Diencephalon (tissue), 2 donors: Measurements from ENCODE around the genes VDR and PRKAG1.

DNA sequence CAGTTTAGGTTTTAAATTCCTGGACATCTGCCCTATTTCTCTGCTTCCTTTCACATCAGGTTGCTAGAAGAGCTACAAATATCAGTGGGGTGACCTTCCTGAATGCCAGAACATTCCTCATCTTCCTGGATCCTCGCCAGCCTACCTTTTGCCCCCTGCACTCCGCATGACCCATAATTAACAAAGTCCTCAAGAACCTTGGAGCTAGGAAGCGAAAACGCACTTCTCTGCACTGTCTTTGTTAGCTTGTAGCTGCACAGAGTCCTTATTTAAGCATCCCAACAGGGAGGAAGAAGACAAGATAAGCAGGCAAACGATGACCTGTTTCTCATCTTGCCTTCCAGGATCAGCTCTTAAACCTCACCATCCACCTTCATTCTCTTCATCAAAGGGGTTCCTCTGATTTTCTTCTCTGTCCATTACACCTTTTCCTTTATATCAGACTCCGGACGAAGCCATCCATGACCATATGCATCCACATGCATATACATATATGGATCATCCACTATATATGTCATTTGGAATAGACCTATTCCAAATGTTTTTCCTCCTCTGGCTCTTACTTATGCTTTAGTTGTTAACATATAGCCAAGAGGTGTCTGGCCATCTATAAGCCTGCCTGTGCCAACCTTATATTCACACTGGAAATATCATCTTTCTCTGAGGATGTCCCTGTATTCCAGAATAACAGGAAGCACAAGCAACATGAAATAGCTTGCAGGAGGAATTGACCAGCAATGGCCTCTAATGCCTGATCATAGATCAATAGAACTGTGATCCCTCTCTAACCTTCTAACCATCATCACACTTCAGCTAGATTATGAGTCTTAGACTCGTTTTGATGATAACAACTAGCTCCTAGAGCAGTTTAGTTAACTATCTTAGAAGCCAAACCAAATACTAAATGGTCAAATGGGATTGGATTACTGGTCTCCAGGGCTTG, 30.2 kb downstream of the VDR start:
- RAMPAGE, long total RNA: no peak

GRCh38 chr12:47904456-47905260, at the start of gene VDR:
Gene VDR, minus strand, starts transcription at chr12:47904994.
- RAMPAGE, long total RNA: no peak

DNA sequence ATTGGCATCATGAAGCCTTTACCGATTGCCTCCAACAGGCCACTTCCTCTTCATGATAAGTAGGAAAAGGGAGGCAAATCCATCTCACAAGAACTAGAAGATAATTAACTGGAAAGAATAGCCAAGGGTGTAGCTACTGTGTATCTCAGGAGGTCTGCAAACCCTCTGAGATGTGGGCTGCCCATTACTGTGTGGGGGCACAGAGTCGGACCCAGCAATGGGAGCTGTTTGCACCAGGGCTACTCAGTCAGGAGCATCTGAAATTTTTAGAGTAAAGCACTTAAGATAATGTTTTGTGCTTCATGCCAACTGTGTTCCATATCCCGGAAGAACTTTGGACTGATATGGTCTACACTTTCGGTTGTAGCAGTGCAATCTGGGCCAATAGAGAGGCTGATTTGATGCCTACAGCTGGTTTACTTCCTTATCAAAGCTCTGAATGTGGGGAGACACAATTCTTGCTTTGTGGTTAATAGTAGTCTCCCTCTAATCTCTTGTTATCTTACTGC, 7.6 kb upstream of the VDR start:
- RAMPAGE, long total RNA: no peak

GRCh38 chr12:48037802-48038302, 33.6 kb upstream of the COL2A1 start:
- RAMPAGE, long total RNA: no peak

- RAMPAGE, long total RNA: no peak
Observed at GRCh38 chr12:48106464-48106640, 473 bp upstream of the SENP1 start.

DNA sequence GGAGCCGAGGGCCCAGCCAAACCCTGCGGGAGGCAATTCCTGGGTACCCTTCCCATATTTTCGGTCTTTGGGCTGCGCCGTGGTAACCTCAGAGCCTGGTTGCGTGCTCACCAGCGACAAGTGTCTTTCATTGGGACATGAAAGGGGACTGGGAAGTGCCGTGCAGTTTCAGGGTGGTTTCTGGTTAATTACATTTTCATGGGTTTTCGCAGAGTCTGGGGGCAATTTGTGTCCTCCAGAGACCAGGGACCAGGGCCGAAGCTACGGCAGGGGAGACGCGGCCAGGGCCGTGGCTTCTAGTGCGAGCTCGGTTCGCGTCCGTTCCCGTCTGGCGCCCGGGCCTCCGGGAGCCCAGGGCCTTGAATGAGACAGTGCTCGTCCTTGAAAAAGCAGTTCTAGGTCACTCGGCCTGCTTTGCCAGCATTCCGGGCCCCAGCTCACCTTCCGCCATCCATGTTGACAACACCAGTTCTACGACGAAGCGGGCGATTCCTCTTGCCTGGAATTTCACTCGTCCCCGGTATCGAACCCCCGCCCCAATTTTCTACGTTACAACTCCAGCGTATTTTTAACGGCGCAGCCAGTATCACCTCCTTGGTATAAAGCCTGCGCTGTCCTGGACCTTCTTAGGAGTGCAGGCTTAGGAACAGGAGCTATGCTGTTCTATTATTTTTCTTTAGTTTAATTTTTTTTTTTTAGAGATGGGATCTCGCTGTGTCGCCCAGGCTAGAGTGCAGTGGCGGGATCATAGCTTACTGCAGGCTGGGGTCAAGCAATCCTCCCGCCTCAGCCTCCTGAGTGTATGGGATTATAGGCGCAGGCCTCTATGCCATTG, 4.4 kb downstream of the OR10AD1 start:
- RAMPAGE, long total RNA: no peak

- RAMPAGE, long total RNA: no peak
Observed at GRCh38 chr12:48694146-48694756, 12.2 kb upstream of the KANSL2 start.

DNA sequence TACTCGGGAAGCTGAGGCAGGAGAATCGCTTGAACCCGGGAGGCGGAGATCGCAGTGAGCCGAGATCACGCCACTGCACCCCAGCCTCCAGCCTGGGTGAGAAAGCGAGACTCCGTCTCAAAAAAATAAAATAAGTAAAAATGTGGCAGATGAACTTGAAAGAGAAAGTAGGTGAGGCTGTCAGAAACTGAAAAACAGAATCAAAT, 708 bp upstream of the CCNT1 start:
- RAMPAGE, long total RNA: no peak

DNA sequence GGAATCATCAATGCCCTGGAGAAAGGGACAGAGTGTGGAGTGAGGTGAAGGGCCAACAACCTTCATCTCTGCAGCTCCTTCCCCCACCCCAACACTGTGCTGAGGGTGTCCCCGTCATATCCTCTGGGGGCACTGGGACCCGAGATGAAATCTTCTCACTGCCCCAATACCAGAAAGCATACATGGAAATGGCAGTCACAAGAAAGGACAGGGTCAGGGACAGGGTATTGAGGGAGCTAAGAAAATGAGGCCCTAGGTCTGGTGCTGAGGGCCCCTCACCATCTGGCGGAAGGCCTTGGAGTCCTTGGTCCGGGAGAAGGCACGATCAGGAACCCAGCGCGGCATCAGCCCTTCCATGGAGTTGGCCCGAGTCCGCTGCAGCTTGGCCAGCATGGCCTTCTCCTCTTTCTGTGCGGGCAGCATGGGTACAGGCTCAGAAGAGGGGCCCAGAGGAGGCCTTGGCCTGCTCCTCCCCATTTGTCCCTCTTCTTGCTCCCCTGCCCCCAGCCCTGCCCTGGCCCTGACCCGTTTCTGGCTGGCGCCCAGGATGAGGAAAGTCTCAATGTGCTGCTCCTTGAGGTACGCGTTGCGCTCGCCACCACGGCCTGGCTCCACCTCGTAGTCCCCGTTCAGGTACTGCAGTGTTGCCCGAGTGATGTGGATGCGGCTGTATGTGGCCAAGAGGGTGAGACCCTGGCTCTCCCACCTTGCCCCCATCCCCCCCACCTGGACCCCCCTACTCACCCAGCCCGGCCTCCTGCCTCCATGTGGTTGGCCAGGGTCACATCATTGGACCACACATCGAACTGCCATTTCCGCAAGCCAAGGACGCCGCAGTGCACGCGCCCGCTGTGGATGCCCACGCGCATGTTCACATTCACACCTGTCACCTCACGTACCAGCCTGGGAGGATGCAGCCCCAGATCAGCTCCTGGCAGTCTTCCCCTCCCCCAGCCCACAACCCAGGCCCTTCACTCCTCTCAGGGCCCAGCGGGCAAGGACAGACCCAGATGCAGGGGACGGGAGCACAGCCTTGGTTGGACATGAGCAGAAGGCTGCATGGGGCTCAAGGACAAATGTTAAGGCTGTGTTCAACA, 12.9 kb downstream of the ADCY6 start:
- RAMPAGE, long total RNA: no peak

- RAMPAGE, long total RNA: no peak
Observed at GRCh38 chr12:48779315-48780425, 9.2 kb downstream of the ADCY6 start.

- RAMPAGE, long total RNA: no peak
Observed at GRCh38 chr12:48851310-48851860, 578 bp downstream of the DDX23 start.

- RAMPAGE, long total RNA: no peak
Observed at GRCh38 chr12:48865117-48865592, 515 bp downstream of the RND1 start.

DNA sequence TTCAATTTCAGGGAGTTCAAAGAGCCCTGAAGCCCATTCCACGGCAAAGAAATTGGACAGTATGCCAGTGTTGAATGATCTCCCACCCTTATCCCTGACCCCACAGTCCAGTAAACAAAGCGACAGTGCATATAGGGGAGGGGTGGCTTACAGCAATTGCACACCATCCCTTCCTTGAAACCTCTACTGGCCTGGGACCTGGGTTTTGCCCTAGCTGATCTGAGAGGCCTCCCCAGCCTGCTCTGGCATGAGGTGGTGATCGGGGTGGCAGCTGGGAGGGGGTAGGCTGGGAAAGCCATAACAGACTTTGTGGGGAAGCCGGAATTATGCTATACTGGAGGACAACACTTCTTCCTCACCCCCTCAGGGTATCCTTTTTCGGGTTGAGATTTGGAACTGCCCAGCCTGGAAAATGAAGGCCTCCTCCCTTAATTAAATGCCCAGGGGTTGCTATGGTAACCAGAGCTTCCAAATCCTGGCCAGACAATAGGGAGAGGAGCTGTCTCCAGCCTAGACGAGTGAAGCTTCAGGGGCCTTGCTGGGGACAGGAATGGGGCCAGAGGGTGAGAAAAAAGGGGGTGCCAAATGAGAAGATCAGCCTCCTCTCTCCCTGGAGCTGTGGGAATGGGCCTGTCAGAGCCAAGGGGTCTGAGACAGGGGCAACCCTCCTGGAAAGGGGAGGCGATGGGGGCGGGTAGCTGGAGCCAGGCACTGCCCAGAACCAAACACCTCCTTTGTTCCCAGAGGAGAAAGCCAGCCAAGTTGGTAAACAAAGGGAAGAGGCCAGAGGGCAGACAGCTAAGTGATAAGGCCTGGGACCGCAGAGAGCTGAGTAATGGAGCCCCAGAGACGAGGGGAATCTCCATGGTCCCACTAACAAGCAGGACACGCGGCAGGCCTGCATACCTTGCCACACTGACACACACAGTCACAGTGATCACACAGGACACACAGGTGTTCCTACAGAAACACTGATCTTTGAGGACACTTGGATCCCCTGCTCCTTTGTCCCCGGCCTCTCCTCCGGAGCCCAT, 17.7 kb upstream of the RND1 start:
- RAMPAGE, long total RNA: no peak

GRCh38 chr12:48978030-48978294, 160 bp upstream of the WNT1 start:
- RAMPAGE, long total RNA: no peak

GRCh38 chr12:48995199-48996271, 3.6 kb downstream of the DDN start:
- RAMPAGE, long total RNA: no peak

DNA sequence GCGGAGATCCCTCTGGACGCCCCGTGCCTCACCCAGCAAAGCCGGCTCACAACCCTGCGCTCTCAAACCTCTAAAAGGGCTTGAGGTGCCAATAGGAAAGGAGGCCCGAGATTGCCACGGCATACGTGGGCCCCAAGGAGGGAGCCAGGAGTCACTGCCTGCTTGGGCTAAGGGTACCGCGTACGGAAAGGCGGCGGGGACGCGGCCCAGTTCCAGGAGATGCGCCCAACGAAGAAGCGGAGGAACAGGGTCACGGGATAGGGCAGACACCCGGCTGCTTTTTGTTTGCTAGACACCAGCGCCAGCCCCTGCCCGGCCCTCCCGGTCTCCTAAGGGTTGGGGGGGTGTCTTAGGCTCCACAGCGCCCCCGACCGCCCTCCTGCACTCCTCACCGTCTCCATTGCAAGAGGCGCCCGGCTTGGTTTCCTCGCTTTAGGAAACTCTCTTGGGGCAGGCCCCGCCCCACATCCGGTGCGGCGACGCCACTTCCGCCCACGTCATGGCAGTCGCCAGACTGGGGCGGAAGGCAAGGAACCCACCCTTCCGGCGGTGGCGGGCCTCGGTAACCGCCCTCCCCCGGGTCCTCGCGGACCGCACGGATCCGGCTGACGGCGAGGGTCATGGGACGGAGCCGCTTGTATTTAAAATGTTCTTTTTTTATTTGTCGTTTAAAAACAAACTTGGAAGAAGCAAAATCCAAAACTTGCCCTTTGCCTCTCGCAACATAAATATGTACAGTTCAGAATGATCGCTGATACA, at the start of gene PRKAG1:
Gene PRKAG1 (minus strand): TSS at position 437 of the 759 bp plus-strand sequence.
- RAMPAGE, long total RNA: start-site peak on the plus strand centred at position 551 of the sequence, 87 bp wide, 8 and 25 reads in 2 replicates

DNA sequence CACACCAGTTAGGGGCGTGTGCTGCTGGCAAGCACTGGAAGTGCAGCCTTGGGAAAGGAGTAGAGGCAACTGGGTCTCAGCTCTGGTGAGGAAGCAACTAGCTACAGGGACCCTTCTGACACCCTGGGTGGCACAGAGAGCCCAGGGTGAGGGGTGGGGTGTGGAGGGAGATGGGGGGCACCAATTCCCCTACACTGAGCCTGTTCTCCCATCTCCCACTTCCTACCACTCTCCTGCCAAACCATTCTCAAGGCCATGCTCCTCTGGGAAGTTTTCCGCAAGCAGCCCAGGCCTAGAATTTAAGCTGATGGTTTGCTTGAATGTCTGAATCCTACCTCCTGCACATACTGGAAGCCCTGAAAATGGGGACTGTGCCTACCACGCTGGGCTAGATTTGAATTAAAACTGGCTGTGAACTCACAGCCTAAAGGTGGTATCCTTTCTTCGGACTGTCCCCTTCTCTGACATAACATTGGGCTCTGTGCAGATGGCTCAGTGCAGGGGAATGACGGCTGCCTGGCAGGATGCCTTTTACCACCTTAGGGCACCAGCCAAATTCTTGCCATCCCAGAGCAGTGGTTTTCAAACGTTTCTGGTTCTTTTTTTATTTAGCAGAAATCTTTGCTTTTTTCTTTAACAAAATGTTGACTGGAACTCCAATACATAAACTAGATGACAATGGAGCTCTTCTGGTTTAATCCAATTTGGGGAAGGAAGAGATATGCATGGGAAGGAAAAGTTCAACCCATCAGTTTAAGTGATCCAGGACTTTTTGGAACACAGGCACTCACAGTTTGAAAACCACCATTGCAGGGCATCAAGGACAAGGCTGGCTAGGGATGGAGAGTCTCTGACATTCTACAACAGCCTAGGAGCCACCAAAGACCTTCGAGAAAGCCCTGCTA, 4.6 kb upstream of the PRKAG1 start:
- RAMPAGE, long total RNA: no peak

DNA sequence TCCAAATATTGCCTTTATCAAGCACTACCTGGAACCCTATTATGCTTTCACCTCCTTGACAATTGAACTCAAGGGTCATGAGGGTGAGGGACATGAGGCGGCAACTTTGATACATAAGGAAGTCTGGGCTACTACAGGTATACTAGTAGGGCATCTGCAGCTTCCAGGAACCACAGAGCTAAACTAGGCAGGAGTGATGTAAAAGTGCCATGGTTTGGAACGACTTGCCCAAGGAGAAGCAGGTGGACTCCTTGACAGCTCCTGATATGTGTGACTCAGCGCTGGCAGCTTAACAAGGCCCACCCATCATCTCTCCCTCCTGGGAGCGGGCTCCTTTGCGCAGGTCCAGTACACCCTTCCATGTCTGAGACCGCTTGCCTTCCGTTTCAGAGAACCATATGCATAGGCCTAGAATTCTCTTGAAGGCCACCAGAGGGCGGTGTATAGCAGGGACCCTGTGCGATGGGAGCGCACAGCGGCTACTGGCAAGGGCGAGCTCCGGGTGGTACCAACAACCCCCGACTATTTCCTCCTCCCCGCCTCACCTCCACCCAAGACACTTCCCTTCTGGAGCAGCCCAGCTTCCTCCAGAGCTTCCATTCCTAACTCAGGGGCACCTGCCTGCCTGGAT, 6.5 kb downstream of the DHH start:
- RAMPAGE, long total RNA: no peak

GRCh38 chr12:49126672-49127601, 4.3 kb downstream of the TUBA1B start:
- RAMPAGE, long total RNA: no peak

- RAMPAGE, long total RNA: no peak
Observed at GRCh38 chr12:49161246-49161715, 27.6 kb downstream of the TUBA1A start.